ENCODE results near the genes CEND1, PNPLA2, AP2A2 and TOLLIP.

DNA sequence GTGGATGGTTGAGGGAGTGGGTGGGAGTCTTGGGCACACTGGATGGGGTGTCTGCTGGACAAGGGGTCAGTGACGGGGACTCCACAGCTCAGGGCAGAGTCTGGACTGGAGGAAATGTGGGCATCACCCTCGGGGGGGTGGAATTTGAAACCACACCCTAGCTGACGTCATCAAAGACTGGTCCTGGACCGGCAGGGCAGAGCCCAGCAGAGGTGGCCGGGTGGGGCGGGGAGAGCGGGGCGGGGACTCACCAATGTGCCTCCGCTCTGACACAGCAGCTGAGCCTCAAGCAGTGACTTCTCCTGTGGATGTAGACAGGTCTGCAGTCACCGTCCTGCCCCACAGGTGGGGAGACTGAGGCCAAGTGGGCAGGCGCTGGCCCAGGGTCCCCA lies 797 bp downstream of the CDHR5 start:
- RRBS, result no CpG with 5 or more reads among the region's 11 CpGs

- RRBS, result no CpG with 5 or more reads among the region's 23 CpGs
Observed at GRCh38 chr11:655185-655625, 18.1 kb downstream of the DRD4 start.

DNA sequence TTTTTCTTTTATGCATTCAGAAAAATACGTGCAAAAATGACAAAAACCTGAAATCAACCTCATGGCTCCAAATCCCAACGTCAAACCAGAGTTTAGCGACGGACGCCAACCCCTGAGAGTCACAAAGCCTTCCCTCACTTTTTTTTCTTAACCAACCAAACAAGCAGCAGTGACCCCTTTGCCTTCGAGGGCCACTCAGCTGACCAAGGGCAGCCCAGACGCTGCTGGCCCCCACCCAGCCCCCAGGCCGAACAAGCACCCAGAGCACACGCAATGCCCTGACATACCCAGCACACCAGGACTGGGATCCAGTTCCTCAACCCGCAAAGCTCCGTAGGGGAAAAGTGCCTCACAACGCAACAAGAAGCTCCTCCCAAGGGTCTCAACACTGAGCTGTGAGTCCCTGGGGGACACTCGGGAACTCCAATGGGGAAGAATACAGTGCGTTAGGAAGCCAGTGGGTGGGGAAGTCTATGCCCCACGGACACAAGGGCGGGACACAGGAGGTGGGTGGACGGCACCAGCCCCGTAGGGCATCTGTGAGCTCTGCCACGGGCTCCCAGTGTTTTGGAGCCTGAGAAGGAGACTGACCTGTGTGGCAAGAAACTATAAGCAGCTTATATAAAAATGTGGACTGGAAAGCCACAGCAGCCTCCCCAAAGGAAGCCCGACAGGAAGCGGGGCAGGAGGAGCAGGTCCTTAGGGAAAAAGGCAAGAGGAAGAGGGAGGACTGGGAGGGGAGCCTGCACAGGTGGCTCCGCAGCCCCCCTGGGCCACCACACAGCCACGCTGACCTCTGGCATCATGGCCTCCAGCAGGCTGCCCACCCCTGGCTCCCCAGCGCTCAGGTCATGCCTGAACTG lies 1.6 kb downstream of the DEAF1 start:
- RRBS, result no CpG with 5 or more reads among the region's 24 CpGs

DNA sequence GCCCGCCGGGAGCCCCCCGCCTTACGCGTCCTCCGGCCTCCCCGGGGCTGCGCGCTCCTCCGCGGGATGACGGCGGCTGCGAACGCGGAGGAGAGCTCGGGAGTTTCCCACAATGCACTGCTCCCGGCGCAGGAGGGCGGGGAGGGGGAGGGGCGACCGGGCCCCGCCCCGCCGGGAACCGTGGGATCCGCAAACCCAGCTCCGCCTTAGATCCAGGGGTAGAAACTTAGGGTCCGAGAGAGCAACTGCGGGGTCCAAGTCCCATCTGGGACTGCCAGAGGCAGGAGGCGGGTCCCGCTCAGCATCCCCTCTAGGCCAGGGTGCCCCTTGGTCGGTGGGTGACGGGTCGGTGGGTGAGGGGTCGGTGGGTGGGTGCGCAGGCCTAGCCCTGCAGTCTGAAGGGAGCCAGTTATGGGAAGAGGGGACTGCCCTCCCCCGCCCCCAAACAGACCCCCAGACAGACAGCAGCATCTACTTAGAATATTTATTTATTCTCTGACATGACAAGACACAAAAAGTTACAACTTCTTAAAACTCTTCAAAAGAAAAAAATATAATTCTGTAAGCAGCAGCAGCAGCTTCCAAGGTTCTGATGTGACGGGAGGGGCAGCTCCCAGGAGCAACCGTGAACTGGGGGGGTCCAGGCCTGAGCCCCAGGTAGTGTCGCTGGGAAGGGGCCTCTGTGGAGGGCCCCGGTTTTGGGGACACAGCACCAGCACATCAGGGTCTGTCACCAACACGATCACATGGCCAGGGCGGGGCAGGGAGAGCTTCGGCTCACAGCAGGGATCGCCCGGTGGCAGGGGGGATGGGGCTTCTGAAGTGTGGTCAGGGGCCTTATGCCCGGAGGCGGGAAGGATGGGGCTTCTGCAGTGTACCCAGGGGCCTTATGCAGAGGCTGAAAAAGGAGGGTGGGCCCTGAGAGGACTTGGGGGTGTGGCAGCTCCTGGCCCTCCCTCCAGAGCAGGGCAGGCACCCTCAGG lies at the start of gene CEND1:
Gene CEND1 (minus strand): TSS at position 86 of the 983 bp plus-strand sequence.
- RRBS, result 7% methylated on average over 13 of the region's 49 CpGs

DNA sequence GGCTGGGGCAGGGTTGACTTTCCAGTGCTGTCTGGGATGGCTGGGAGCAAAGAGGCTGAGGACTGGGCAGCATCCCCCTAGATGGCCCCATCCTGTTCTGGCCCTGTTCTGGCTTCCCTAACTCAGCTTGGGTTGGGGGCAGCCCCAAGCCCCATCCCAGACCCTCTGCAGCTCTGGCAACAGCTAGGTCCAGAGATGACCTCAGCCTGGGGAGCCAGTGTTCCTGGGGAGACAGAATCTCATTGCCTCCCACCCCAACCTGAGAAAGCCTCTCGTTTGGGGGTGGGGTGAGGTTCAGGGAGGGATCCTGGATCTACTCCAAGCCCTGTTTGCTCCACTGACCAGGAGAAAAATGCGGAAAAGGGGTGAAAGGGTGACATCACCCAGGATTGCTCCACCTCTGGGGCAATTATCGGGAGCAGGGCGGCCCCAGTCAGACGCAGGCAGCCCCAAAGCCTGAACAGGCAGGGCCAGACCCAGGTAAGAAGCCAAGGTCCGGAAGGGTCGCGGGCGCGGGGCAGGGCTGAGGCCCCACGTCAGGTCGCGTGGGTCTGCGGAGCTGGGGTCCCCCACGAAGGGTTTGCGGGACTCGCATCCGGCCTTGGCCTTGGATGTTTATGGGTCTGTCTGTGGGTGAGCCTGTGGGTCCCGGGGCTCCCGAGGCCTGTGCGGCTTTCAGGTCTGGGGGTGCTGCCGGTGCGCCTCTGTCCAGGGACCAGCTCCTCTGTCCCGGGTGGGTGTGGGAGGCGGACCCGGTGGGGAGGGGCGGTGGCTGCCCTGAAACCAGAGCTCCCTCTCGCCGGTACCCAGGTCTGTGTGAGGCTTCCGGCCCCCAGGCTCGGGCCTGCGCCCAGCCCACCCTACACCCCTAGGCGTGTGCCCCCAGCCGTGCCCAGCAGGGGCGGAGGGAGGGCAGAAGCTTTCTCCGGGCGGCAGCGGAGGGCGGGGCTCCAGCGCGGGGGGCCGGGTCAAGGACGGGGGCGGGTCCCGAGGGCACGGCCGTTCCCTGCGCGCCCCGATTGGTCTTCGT lies at the start of gene PNPLA2:
Gene PNPLA2 (plus strand): TSS at position 436 of the 1,030 bp plus-strand sequence.
- RRBS, result 9% methylated on average over 37 of the region's 51 CpGs

- RRBS, result 87% methylated on average over 29 of the region's 74 CpGs
Observed at GRCh38 chr11:824007-824890, 3.5 kb upstream of the CRACR2B start.

DNA sequence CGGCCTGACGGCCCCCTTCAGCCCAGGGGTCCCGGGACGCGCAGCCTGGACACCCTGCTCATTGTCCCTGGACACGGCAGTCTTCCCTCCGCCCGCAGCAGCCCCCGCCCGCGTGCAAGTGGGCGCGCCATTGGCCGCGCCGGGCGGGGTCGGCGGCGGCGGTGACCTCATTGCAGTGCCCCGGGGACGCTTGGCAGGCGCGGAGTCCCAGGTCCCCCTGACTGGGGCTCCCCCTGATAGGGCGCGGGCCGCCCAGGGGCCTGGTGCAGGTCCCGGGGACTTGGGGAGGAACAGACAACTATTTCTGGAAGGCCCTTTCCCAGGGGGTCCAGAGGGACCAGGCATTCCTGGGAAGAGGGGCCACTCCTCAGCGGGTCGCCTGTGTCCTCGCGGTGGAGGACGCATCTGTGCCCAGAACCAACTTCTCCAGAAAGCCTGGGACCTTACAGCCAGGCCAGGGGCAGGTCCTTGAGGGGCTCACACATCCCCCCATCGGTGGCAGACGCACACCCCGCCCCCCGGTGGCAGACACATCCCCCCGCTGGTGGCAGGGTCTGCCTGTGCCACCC lies 640 bp downstream of the CD151 start:
- RRBS, result 1% methylated on average over 23 of the region's 39 CpGs

DNA sequence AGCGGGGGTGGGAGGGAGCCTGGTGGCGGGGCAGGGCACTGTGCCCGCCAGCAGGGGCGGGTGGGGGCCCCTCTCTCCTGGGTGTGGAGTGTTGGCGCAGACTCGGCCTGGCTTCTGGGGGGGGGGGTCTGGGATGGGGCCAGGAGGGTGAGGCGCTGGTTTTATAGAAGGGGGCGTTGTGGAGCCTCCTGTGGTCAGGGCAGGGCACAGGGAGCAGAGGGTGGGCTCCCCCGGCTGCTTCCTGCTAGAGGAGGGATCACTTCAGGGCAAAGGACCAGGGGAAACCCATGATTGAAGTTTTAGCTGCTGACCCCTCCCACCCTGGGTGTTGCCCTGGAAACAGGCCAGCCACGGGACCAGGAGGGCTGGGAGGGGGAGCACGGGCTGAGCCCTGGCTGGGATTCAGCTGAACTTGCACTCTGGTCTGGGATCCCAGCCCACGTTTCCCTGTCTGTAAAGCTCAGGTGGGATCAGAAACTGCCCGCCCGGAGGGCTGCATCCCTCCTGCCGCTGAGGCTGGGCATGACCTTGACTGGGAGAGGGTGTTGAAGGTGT lies 2.0 kb downstream of the TSPAN4 start:
- RRBS, result no CpG with 5 or more reads among the region's 15 CpGs

DNA sequence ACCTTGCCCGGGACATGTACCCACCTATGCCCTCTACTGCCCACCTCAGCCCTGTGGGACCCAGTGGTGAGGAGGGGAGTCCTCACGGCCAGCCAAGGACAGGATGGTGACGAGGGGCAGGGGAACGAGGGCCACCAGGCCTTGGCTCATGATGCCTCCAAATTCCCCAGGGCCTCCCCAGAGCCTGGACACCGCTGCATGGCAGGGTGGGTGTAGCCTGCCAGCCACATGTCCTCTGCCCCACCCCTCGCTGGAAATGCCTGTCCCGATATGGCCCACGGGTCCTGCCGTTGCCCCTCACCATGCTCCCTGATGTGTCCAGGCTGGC lies 26.2 kb downstream of the TSPAN4 start:
- RRBS, result no CpG with 5 or more reads among the region's 9 CpGs

DNA sequence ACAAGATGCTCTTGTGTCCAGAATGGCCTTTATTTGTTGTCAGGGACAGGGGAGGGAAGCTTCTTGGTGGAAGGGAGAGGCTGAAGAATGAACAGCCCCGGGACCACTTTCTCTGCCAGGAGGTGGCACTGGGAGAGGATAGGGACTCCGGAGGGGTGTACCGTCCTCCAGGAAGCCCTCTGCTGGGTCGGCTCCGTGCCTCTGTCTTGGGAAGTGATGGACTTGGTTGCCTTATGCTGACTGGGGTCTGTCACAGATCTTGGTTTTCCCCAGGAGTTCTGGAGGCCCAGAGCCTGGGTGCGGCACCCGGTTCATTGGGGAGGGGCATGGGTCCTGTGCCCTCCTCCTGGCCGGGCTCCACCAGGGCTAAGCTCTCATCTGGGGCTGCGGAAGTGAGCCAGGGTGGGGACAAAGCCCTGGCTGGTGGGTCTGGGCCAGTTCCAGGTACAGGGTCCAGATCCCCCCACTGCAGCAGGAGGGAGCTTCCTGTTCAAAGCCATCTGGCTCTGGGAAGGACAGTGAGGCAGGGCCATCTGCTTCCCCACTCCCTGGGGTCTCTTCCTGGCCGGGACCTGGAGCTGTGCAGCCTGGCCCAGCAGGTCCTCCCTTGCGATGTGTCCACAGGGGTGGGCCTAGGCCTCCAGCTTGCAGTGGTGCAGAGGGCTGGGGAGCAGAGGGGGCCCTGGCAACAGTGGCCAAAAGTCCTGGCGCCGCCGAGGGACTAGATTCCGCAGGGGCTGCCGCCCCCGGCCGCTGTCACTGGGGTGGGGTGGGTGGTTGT lies 1.1 kb upstream of the AP2A2 start:
- RRBS, result no CpG with 5 or more reads among the region's 18 CpGs

- RRBS, result 1% methylated on average over 69 of the region's 152 CpGs
Observed at GRCh38 chr11:925120-926288, at the start of gene AP2A2. Gene AP2A2 (plus strand): TSS chr11:925870.

DNA sequence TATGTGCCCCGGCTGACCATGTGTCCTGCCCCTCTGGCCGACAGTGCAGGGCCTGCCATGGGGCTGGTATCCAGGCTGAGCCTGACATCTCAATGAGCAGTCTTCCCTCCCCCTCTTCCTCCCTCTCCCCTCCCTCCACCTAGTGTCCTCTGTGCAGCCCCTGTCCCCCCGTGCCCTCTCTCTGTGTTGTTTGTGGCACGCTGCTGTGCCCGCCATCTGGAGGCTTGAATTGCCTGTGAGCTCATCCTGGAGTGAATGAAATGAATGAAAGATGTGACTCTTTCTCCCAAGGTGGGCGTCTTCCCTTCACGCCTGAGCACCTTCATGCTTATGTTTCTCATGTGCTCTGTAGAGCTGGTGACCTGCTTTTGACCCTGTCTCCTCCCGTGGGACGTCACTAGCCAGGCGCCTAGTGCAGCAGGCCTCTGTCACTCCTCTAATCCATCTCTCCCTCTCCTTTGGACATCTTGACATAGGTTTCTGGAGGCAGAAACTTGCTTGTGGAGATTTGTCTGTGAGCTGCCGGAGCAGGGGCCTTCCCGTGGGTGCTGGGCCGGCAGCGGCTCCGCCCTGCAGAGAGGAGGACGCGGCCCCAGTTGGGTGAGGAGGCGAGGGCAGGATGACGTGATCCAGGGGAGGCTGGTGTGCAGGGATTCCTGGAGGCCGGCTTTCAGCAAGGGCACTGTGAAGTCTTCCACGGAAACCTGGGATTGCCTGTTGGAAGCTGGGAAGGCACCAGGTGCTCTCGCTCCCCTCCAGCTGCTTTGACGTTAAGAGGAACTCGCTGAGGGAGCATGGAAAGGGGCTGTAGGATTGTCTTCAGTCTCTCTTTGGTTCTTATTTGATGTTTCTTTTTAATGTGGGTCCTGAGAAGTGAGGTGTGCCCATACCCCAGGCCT lies 40.6 kb downstream of the MUC6 start:
- RRBS, result 88% methylated on average over 5 of the region's 24 CpGs

DNA sequence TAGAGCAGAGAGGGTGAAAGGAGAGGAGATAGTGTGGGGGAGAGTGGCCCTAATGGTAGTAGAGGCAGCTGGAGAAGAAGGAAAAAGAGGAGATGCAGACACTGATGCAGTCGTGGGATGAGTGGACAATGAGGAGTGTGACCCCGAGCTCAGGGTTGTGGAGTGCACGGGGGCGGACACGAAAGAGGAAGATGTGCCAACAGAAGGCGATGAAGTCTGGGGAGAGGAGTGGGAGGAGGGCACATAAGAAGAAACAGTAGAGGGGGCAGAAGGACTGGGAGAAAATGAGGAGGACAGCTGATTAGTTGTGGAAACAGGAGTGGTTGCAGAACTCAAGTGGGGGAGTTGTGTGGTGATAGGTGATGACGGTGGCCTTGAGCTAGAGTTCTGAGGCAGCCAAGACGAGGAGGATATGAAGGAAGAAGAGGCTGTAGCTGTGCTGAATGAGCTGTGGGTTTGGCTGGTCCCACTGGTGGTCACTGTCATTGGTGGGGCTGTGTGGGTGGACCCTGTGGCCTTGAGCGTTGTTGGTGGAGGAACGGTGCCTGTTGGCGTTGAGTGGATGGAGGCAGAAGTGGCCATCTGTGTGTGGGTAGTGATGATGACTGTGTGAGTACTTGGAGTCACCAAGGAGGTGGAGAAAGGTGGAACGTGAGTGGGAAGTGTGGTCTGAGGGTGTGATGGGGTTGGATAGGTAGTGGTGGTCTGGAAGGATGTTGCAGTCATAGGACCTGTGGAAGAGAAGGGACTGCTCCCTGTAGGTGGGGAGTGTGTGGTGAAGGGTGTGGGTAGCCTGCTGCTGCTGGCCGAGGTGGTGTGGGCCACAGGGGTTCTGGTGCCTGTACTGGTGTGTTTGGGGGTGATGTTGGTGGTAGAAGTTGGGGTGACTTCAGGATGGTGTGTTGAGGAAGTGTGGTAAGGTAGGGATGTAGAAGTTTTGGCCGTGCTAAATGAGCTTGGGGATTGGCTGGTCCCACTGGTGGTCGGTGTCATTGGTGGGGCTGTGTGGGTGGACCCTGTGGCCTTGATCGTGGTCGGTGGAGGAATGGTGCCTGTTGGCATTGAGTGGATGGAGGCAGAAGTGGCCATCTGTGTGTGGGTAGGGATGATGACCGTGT lies 20.0 kb downstream of the MUC6 start:
- RRBS, result no CpG with 5 or more reads among the region's 18 CpGs

GRCh38 chr11:1085469-1085950 lies 49.0 kb upstream of the MUC6 start:
- RRBS, result 49% methylated on average over 2 of the region's 22 CpGs

DNA sequence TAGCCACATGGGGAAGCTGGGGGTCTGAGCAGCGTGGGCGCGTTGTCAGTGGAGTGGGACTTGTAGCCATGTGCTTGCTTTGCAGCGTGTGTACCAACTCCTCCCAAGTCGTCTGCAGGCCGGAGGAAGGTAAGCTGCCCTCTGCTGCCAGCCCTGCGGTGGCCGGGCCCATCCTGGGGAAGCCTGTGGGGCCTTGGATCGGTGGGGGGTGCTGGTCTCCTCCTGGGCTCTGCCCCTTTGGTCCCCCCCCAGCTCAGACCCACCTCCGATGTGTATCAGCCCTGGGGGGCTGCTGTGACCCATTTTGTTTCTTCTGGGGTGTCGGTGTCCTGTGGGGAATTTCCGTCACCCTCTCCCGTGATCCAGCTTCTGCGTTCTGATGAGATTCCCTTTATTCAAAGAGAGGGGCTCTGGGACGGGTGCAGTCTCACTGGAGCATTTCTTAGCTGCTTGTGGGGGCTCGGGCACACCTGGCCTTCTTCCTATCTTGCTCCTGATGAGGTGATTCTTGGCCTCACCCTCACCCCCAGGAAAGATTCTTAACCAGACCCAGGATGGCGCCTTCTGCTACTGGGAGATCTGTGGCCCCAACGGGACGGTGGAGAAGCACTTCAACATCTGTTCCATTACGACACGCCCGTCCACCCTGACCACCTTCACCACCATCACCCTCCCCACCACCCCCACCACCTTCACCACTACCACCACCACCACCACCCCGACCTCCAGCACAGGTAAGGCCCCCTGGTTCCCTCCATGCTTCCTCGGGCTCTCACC lies 56.0 kb upstream of the MUC6 start:
- RRBS, result 42% methylated on average over 3 of the region's 24 CpGs

DNA sequence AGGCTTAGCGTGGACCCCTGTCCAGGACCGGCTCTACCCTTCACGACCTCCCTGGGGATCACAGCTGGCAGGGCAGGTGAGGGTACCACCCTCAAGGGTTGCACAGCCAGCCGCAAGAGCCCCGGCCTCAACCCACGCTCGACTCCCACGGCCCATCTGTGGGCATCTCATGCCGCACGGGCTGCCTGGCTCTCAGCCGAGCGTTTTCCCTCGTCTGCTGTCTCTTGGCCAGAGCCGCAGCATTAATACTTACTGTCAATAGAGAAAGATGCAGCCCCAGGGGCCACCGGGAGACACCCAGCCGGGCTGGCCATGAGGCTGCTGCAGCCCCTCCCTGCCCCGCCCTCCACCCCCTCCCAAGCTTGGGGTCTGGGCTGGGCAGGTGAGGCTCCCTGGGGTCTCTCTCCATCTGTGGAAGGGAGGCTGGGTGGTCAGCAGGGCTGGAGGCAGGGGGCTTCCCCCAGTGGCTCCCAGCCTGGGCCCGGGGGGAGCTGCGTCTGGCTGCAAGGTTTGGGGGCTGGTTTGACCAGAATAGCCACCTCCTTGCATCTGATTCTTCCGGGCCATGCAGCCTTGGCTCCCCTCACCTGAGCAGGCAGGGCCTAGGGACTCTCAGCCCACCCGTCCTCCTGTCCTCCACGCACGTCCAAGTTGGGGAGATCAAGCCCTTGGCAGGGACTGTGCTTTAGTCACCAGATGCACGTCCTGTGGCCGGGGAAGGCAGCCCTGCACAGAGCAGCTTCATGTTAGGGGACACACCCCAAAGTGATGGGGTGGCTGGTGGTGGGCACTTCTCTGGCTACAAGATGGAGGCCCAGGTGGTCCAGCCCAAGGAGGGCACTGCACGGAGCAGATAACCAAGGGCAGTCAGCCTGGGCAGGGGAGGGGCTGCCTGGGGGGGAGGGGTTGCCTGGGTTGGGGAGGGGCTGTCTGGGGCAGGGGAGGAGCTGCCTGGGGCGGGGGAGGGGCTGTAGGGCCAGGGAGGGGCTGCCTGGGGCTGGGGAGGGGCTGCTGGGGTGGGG lies 1.0 kb downstream of the MUC5B start:
- RRBS, result 65% methylated on average over 7 of the region's 27 CpGs

DNA sequence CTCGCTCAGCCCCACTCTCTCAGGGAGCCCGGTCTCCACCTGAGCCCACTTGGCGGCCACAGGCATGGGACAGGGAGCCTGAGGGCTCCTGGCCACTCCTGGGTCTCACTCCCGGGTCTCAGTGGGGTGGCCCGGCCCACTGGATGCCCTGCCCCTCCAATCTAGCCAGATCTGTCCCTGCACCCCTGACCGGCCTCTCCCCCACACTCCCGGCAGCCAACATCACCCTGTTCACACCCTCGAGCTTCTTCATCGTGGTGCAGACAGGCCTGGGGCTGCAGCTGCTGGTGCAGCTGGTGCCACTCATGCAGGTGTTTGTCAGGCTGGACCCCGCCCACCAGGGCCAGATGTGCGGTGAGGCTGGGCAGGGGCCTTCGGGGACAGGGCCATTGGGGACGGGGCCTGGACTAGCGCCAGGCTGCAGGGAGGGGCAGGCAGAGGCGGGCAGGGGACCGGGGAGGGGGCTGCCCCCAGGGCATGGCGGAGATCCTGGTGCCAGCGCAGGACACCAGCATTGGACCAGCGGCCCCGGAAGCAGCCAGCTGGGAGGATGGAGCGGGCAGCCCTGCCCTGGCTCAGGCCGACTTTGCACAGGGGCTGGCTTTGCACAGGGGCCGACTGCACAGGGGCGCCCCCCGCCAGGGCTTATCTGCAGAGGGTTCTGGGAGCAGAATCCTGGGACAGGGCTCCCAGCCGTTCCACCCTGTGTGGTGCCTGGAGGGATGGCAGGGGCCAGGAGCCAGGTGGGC lies 8.5 kb downstream of the MUC5B start:
- RRBS, result 61% methylated on average over 11 of the region's 26 CpGs

DNA sequence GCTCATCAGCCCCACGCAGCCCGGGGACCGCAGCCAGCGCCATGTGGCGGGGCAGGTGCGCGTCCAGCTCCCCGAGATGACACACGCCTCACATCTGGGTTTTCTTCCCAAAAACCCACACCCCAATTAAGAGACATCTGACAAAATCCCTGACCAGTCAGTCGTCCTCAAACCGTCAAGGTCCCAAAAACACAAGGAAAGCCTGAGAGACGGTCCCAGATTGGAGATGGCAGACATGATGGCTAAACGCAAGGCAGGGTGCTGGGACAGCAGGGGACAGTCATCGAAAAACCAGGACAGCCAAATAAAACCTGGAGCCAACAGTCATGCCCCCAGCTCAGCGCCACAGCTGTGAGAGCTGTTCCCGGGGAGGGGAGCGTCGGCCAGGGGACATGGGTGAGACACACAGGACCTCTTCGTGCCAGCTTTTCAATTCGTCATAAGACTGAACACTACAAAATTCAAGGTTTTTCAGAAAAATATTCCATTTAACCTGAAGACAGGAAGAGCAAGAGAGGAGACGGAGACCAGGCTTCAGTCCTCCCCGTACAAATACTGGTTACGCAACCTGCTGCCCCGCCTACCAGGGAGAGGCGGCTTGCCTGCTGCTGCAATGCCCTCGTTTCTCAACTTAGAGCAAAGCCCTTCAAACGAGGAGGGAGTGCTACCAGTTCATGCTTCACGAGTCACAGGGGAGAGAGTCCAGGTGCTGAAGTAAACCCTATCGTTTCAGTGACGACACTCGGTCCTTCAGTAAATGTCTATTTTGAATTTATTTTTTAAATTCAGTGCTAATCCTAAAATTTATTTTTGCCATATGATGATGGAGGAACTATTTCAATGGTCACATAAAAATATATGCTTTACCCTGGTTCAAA lies 10.5 kb downstream of the TOLLIP start:
- RRBS, result no CpG with 5 or more reads among the region's 31 CpGs

DNA sequence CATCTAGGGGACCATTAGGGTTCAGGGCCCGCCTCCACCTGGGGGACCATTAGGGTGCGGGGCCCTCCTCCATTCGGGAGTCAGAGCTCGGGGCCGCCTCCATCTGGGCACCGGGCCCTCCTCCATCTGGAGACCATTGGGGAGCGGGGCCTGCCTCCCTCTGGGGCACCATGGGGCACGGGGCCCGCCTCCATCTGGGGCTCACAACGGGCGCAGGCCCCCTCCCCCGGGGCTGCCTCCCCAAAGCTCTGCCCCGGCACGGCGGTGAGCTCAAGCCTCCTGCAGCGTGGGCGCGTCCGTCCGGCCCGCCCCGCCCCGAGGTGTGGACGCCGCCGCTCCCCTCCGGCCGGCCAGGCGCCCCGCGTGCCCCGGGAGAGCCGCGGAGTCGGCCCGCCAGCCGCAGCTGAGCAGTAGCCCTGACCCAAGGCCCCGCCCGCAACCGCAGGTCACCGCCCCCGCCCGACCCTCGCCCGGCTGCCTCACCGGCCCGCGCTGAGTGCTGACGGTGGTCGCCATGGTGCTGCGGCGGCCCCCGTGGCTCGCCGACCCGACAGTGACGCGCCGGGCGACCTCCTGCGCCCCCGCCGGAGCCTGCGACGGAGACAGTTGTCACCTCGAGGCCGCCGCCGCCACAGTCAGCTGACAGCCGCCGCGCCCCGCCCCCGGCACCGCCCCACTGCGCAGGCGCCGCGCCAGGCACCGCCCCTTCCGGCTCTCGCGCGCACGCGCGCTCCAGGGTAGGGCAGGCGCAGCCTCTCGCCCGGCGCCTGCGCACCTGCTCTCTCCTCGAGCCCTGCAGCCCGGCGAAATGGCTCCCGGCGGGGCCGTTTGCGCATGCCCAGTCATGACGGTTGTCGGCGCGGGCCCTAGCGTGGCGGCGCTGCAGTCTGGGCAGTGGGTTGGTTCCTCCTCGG lies at the start of gene TOLLIP:
Gene TOLLIP (minus strand): TSS at position 650 of the 914 bp plus-strand sequence.
- RRBS, result 1% methylated on average over 71 of the region's 107 CpGs

- RRBS, result no CpG with 5 or more reads among the region's 33 CpGs
Observed at GRCh38 chr11:1410734-1411814, 21.3 kb downstream of the BRSK2 start.